ENCODE measurements around the genes TXN, ECPAS, DNAJC25 and SHOC1.

DNA sequence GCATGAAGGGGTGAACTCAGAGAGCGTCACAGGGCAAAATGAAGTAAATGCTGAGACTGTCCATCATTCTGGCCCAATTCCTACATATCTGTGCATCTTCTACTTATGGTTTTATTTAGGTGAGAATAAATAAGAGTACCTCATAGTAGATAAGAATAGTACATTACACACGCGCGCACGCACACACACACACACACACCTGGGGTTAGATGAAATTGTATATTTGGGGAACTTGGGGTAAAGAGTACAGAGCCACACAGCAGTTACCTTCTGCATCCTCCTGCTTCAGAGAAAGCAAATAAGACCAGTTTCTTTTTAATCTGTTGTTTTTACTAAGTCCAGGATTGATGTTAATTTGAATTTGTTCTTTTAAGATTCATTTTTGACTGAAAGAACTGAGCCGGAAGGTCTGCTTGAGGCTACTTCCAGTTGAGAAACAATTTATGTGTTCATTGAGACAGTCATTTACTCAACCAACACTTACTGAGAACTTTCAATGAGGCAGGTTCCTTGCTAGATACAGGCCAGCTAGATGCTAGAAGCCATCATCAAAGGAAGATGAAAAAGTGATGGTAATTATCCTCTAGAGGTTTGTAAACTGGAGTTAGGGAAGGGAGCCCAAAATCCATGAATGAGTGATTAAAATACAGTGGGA, 129.1 kb downstream of the PALM2AKAP2 start:
- RAMPAGE, long total RNA = no peak
- RRBS = no CpG with 5 or more reads among the region's 6 CpGs

- RAMPAGE, long total RNA = no peak
- RRBS = no CpG with 5 or more reads among the region's 2 CpGs
These were observed 131.0 kb downstream of the PALM2AKAP2 start for GRCh38 chr9:109910987-109911500.

- RAMPAGE, long total RNA = no peak
- RRBS = no CpG with 5 or more reads among the region's 2 CpGs
These were observed 134.4 kb downstream of the PALM2AKAP2 start for GRCh38 chr9:109914410-109914764.

GRCh38 chr9:110015729-110016339, 192.1 kb downstream of the C9orf152 start:
- RAMPAGE, long total RNA = no peak
- RRBS = no CpG with 5 or more reads among the region's 10 CpGs

GRCh38 chr9:110047816-110048870, 159.8 kb downstream of the C9orf152 start:
- RAMPAGE, long total RNA = start-site peak on the plus strand at chr9:110048688-110048718, 218 and 1,679 reads in 2 replicates
- RRBS = 2% methylated on average over 11 of the region's 66 CpGs

- RAMPAGE, long total RNA = no peak
- RRBS = no CpG with 5 or more reads among the region's 3 CpGs
These were observed 141.1 kb downstream of the C9orf152 start for GRCh38 chr9:110066896-110067269.

DNA sequence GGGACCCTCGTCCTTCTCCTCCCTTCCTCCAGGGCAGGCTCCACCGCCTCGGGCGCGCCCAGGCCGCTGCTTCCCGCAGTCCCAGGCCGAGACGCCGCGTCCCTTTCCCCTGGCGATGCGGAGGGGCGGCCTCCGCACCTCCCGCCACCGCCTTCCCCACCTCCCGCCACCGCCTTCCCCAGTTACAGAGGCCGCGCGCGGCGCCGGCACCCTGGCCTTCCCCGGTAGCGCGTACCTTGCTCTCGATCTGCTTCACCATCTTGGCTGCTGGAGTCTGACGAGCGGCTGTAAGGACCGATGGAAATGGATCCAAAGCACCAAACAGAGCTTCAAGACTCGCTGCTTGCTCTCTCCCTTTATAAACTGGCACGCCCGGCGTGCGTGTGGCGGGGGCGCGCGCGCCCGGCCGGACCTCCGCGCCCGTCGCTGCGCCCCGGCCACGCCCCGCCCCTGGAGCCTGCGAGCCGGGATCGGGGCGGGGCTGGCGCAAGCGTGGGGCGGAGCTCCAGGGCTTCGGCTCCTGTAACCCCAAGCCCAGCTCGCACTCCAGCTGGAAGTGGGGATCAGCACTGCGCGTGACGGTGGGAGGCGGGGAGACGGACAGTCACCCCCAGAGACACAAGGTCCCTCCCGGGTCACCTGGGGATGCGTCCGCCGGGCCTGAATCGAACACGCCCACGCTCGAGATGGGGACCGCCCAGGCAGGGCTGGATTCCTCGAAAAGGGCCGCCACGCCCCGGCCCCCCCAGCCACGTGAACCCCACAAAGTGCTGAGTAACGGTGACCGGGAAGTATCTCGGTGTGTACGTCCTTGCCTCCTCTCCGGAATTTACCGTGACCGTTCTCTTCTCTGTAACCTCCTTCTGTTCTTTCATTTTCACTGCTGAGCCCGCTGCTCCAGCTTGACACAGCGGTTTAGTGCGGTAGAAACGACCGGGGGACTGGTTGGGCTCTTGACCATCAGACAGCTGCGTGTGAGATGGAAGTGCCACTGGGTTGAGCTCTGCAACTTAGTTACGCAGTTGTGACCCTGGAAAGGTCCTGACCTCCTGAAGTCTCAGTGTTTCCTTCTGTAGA, at the start of gene TXN:
TXN (minus strand) TSS at position 331 of the 1,077 bp plus-strand sequence.
- RAMPAGE, long total RNA = start-site peak on the minus strand centred at position 363 of the sequence, 135 bp wide, 2,993 and 5,382 reads in 2 replicates
- RRBS = under 1% methylated on average over 13 of the region's 94 CpGs

GRCh38 chr9:110303035-110303631, 34.5 kb downstream of the TXNDC8 start:
- RAMPAGE, long total RNA = no peak
- RRBS = no CpG with 5 or more reads among the region's 3 CpGs

DNA sequence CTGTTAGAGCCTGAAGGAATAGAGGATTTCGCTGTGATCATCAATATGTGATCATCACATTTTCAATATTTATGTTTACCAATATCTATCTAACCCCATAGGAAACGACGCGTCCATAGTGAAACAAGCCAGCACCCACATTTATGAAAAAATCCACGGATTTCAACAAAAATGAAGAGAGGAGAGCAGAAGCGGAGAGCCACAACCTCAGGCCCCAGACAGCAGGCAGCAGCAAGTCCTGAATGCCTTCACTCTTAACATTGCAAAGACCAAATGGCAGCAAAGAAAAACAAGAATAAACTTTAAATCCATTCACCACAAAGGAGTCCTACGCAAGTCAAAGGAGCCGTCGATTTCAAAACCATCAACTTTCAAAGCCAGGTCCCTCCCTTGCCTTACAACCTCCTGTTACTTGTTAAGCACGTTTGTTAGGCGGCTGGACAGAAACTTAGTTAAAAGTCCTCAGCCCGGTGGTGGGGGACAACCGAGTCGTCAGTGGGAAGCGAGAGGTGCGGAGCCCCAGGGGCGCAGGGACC, 1.0 kb downstream of the LPAR1 start:
- RAMPAGE, long total RNA = no peak
- RRBS = no CpG with 5 or more reads among the region's 17 CpGs

- RAMPAGE, long total RNA = start-site peak on the minus strand at chr9:111484135-111484238, 19 and 19 reads in 2 replicates
- RRBS = 2% methylated on average over 49 of the region's 128 CpGs
These were observed at the start of gene ECPAS for GRCh38 chr9:111483737-111484734. Gene ECPAS (minus strand): TSS chr9:111484383.

DNA sequence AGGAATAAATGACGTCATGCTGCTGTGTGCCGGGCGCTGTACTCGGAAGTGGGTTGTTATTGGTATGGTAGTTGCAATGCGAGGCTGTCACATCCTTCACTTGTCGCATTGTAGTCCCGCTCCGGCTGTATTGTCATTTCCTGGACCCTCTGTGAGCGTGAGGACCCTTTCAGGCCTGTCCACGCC, 737 bp downstream of the ZNF483 start:
- RAMPAGE, long total RNA = no peak
- RRBS = 3% methylated on average over 6 of the region's 10 CpGs

- RAMPAGE, long total RNA = no peak
- RRBS = no CpG with 5 or more reads among the region's 7 CpGs
These were observed 3.8 kb upstream of the DNAJC25 start for GRCh38 chr9:111627219-111627751.

- RAMPAGE, long total RNA = start-site peak on the minus strand at chr9:111631139-111631211, 52 and 14 reads in 2 replicates
- RRBS = 1% methylated on average over 17 of the region's 98 CpGs
These were observed at the start of gene DNAJC25 for GRCh38 chr9:111630997-111632133. Gene DNAJC25 (plus strand): TSS chr9:111631334.

- RAMPAGE, long total RNA = no peak
- RRBS = 100% methylated on average over 3 of the region's 30 CpGs
These were observed at the start of gene SHOC1 for GRCh38 chr9:111794754-111795368. Gene SHOC1 (minus strand): TSS chr9:111794937.

DNA sequence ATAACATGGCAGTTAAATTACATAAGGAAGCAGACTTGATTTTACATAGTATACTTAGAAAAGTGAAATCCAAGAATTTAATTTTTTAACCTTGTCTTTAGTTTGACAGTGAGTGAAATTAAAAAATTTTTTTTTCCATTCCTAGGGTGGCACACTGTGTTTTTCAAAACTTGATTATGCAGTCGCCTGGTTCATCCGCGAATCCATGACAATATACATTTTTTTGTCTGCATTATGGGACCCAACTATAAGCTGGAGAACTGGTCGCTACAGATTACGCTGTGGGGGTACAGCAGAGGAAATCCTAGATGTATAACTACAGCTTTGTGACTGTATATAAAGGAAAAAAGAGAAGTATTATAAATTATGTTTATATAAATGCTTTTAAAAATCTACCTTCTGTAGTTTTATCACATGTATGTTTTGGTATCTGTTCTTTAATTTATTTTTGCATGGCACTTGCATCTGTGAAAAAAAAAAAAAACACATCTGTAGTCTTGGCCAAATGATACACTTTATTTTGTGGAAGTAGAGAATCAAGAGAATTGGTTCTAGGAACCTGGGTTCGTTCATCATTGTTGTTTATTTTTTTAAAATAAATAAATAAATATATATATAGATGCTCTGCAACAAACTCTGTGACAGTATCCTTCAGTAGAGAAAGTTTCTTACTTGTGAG, 36.2 kb downstream of the UGCG start:
- RAMPAGE, long total RNA = no peak
- RRBS = no CpG with 5 or more reads among the region's 6 CpGs

DNA sequence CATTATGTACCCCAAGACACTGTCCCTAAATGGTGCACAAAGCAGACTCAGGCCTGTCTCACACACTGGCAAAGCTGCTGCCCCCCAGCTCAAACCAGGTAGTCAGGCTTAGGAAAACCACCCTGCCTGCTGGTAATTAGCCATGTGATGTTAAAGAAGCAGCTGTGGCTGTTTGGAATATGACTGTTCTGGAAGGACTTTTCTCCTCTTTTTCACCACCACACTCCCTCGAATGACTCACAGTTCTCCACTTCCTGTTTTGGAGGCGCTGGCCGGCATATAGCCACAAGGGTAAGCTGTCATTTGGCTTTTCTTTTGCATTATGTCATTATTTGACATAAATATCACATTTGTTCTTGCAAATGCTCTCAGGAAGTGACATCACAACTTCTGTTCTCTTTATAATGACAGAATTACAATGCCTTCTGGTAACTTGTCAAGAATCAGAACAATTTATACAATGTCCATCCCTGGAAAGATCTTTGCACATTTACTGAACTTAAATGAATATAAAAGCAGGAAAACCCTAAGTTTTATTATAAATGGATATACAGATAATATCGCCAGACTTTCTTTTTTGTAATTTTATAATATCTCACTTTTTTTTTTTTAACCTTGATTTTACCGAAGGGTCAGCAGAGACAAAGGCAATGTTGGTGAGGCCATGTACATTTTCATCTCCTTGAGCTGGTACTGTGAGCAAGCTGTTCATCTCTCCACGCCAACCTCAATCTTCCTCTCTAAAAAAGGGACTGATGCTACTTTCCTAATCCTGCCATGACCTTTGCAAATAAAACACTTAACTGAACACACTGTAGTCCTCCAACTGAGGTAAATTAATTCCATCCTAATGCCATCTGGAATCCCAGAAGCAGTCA, 113.6 kb downstream of the SUSD1 start:
- RAMPAGE, long total RNA = no peak
- RRBS = no CpG with 5 or more reads among the region's 6 CpGs

GRCh38 chr9:112128625-112128957, 46.5 kb downstream of the SUSD1 start:
- RAMPAGE, long total RNA = no peak
- RRBS = no CpG with 5 or more reads among the region's 1 CpG

DNA sequence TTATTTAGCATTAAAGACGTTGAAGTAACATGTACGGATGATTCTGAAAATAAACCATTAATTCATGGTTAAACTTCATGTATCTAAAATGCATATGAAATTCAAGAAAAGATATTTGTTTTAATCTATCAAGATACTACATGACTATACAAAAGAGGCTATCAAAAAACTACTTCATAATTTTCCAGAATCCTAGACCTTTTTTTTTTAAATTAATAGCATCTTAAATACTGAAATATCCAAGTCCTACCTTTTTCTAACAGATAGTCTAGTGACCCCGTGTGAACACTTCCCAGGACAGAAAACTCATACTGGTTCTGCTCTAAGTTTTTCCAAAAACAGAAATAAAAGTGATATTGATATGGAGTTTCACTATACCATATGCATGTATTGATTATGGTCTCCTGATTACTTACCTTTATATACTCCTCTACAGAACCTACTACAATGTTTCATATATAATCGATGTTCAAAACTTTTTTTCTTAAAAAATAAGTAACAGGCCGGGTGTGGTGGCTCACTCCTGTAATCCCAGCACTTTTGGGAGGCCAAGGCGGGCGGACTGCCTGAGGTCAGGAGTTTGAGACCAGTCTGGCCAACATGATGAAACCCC, 24.3 kb downstream of the PTBP3 start:
- RAMPAGE, long total RNA = no peak
- RRBS = no CpG with 5 or more reads among the region's 7 CpGs

- RAMPAGE, long total RNA = no peak
- RRBS = under 1% methylated on average over 15 of the region's 49 CpGs
These were observed 612 bp downstream of the PTBP3 start for GRCh38 chr9:112332799-112333214.

DNA sequence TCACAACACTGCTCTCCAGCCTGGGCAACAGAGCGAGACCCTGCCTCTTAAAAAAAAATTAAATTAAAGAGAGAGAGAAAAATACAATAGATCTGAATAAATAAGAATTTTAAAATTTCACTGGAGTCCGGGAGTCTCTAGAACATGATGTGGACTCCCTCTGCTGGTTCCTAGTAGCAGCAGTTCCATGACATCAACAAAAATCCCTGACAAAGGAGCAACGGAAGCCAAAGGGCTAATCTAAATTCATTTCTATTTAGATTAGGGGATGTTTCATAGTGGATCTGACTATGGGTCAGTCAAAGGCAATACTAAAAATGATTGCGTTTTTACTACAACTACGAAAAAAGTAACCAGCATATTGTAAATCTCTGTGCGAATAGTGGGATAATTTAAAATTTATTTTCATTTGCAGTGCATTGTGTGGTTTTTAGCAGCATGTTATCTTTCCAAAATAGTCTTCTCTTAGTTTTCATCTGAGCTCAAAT, 6.8 kb downstream of the INIP start:
- RAMPAGE, long total RNA = no peak
- RRBS = no CpG with 5 or more reads among the region's 6 CpGs